Mammary microvascular endothelial cell (primary cell): ENCODE results near the genes TFPI2, GNGT1 and SGCE.

DNA sequence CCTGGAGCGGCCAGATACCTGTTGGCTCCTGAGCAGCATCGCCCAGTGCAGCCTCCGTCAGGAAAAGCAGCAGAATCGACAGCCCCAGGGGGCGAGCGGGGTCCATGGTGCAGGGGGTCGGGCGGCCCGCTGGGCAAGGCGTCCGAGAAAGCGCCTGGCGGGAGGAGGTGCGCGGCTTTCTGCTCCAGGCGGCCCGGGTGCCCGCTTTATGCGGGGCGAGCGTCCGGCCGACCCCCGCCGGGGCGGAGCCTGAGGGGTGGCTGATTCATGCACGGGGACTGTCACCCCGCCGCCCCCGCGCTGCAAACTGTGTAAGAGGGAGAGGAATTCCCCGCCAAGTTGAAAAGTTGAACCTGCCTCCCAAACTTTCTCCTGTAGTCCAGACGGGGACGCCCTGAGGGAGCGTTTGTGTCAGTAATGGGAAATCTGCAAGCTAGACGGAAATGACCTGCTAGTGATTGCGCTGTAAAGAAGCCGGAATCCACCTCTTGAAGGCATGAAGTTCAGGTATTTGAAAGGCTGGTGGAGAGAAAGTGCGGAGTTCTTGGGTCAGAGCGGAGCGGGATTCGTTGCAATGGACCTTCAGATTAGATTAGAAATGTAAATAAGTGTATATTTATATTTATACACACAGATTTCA is at the start of gene TFPI2:
Gene TFPI2 (minus strand): TSS at position 181 of the 640 bp plus-strand sequence.
- RAMPAGE, long total RNA = no peak

DNA sequence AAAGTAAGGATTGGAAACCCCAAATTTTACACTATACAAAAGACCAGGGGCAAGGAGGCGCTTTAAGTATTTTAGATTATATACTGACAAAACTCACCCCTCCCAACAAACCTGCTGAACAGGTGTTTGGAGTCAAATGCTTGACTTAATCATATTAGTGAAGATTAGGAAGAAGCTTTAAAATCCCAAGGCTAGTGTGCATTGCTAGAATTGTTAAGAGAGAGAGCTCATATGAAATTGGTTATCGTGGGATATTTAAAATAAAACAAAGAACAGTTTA is at the start of gene GNGT1:
Gene GNGT1 (plus strand): TSS at position 207 of the 280 bp plus-strand sequence.
- RAMPAGE, long total RNA = no peak

DNA sequence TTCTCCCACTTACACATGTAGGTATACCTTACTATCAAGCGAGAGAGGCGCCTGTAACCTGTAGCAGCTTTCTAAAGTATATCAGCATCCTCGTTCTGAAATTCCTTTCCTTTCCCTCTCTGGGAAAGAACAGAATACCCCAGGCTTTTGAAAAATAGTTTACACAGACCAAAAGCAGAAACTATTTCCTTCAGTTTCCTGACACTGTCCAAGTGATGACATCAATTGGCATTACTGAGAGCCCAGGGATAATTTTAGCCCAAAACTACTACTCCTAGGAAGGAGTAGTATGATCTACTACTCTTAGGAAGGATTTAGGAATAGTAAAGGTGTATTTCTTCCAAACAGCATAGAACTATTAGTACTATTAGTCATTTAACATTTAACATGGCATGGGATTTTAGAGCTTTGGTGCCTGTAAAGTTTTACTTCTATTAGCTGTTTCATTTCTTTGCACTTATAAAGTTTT is 6.1 kb downstream of the GNG11 start:
- RAMPAGE, long total RNA = no peak

DNA sequence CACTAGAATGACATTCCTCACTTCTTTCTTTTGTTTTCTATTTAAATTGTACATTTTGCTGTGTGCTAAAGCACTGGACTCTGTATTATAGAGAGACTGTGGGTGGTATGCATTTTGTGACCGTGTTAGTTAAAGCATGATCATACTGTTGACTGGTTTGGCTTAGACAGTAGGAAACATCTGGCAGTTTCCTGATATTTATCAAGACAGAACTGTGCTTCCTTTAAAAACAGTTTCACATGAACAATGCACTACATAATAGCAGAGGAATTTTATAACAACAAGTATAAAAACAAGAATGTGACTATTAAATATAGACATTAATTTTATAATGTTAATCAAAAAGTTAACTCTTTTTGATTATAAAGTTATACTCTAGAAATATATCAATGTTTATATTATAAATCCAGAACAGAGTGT is 23.2 kb downstream of the GNG11 start:
- RAMPAGE, long total RNA = no peak

DNA sequence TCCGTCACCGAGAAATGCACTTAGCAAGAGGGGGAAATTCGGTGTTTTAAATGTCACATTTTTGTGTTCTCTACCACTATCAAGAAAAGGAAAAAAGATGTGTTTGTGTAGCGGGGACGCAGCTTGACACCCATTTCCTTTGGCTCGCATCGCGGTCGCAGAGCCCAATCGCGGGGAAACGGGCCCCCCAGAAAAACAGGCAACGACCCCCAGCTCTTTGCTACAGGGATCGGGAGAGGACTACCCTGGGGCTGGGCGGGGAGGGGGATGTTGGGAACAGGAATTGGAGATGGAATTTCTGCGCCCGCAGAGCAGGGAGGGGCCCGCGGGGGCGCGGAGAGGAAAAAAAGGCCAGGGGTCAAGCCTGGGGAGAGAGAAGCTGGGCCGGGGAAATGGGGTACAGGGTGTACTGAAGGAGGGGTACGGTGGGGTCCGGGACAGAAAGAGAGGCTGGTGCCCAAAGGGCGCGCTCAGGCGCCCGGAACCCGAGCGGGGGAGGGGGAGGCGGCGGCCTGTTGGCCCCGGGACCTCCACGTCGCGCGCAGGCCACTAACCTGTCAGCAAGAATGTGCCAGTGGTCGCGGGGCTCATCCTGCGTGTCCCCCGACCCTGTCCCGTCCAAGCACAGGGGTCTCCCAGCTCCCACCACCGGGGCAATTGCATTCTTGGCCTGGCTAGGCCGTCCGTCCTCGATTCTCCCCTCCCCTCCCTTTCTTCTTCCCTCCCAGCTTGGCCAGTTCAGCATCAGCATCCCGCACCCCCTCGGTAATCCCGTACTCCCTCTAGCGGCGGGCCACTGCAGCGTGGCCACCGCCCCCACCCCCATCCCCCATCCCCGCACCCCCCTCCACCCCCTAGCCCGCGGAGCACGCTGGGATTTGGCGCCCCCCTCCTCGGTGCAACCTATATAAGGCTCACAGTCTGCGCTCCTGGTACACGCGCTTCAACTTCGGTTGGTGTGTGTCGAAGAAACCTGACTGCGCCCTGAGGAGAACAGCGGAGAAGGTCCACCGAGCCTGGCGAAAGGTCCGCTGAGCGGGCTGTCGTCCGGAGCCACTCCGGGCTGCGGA is at the start of gene SGCE:
Gene SGCE (minus strand): TSS at position 698 of the 1,070 bp plus-strand sequence.
- RAMPAGE, long total RNA = start-site peak on the minus strand centred at position 696 of the sequence, 22 bp wide, 203 and 124 reads in 2 replicates

DNA sequence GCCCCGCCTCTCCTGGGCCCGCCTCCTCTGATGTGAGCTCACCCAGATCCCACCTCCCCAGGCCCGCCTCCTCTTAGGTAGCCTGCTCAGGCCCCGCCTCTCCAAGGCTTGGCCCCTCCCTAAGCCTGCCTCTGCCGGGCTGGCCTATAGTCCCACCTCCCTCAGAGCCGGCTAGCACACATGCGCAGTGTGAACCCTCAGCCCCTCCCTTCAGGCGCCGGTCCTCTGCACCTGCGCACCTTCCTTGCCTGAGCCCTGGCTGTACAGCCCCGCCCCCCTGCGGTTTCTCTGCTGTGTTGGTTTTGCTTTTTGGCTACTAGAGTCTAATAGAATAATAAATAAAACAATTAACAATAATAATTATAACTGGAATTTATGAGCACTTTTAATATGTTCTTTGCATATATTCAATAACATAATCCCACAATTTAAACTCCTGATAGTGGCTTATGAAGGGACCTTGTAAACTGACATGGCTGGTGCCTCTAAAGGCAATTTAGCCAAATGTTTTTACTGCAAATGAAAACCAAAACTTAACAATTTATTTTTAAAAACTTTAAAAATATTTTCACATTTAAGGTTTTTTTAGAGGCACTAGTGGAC is 2.5 kb upstream of the SGCE start:
- RAMPAGE, long total RNA = no peak

DNA sequence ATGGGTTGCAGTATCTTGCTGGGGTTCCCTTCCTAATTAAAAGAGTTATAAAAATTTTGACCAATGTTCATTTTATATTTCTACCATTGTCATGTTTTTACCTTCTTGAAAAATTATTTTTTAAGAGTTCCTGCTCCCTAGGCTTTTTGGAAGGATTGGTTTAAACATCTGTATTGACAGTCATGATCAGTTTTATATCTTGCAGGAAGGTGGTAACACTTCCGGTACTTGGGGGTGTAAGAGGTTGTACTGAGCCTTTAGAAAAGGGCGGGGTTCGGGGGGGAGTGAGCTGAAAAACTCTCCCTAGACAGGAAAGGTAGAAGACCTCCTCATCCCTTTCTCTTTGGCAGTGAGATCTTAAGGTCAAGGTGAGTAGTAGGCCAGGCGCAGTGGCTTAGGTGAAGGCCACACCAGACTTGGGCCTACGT is 426 bp upstream of the PPP1R9A start:
- RAMPAGE, long total RNA = no peak

- RAMPAGE, long total RNA = no peak
These were observed 8.1 kb upstream of the PON3 start for GRCh38 chr7:95404279-95404661.

GRCh38 chr7:95511701-95512144 is 26.0 kb downstream of the ASB4 start:
- RAMPAGE, long total RNA = no peak

- RAMPAGE, long total RNA = no peak
These were observed 87.7 kb upstream of the PDK4 start for GRCh38 chr7:95683917-95684537.

- RAMPAGE, long total RNA = no peak
These were observed 207.7 kb downstream of the DYNC1I1 start for GRCh38 chr7:95979828-95980612.

DNA sequence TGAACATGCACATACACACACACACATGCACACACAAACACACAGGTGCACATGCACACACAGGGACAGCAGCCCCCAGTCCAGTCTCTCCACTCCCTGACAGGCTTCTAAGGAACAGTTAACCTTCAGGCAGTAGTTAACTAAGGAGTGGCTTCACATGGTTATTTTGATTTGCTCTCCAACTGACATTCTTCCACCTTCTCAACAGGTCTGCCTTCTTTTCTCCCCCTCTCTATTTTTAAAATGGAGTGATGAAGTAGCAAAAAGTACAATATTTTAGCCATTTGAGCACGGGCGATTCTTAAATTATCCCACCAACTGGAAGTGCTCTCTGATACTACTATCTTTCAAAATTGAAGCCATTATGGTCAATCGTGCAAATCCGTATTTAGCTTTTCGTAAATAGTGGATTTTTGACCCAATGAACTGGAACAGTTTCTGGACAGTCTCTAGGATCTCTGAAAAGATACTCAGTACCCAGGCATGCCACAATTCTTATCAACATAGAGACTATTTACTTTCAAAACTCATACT is 101.1 kb downstream of the SLC25A13 start:
- RAMPAGE, long total RNA = no peak

DNA sequence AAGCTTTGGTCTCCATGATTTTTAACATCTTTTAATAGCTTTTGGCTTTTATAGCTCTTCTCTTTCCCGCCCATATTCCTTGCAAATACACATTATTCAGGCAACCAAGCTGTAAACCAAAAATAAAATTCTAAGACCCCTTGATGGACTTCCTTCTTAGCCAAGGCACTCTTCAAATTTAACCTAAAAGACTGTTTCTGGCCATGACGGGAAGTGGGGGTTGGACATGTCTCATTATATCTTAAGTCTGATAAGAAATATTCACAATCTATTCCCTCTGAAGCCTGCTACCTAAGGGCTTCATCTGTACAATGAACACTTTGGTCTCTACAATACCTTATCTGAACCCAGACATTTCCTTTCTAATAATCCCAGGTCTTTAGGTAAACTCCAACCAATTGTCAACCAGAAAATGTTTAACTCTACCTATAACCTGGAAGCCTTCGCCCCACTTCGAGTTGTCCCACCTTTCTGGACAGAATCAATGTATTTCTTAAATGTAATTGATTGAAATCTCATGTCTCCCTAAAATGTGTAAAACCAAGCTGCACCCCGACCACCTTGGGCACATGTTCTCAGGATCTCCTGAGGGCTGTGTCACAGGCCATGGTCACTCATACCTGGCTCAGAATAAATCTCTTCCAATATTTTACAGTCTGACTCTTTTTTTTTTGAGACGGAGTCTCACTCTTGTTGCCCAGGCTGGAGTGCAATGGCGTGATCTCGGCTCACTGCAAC is 79.4 kb downstream of the SLC25A13 start:
- RAMPAGE, long total RNA = no peak

- RAMPAGE, long total RNA = no peak
These were observed 51.1 kb downstream of the SLC25A13 start for GRCh38 chr7:96270636-96271282.

DNA sequence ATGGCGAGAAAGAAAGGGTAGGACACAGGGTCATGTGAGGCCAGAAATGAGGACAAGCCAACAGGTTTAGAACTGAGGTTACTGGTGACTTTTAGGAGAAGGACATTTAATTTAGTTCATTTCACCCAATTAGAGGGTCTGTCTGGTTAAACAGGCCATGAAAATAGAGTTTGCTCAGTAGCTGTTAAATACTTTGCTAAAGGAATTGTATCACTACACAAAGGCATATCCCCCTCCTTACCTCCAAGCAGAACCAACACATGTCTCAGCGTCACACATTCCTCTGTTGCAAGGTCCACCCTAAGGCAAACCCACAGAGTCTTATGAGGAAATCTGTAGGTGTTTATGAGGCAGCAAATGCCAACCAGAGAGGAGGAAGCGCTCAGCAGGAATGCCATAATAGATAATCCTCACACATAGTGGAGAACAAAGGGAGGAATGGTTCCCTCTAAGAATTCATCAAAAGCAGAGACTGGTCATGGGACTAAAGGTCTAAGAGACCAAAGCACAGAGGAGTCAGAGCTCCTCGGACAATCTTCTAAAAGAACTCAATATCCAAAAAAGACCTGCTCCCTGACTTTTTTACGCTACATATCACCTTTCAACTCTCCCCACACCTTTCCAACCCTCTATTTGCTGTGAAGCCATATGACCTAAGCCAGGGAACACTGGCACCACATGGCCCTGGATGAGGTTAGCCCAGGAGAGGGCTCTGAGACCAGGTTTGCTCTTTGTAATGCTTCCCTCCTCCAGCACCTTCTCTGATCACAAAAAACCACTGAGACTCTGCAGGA is 7.4 kb downstream of the SLC25A13 start:
- RAMPAGE, long total RNA = no peak

DNA sequence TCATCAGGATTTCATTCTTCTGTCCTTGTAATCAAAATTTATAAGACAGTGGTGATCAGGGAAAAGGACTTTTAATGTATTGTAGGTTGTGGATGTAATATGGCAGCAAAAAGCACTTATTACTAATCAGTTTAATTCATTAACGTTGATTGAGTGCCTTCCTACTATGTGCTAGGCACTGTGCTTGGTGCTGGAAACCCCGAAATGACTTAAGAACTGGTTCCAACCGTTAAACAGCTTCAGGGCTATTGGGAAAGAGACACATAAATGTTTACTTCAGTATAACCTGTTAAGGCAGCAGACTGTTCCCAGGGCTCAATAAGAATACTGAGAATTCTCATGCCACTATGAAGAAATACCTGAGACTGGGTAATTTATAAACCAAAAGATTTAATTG is 915 bp upstream of the SLC25A13 start:
- RAMPAGE, long total RNA = no peak

GRCh38 chr7:96377326-96377650 is 55.4 kb upstream of the SLC25A13 start:
- RAMPAGE, long total RNA = no peak

DNA sequence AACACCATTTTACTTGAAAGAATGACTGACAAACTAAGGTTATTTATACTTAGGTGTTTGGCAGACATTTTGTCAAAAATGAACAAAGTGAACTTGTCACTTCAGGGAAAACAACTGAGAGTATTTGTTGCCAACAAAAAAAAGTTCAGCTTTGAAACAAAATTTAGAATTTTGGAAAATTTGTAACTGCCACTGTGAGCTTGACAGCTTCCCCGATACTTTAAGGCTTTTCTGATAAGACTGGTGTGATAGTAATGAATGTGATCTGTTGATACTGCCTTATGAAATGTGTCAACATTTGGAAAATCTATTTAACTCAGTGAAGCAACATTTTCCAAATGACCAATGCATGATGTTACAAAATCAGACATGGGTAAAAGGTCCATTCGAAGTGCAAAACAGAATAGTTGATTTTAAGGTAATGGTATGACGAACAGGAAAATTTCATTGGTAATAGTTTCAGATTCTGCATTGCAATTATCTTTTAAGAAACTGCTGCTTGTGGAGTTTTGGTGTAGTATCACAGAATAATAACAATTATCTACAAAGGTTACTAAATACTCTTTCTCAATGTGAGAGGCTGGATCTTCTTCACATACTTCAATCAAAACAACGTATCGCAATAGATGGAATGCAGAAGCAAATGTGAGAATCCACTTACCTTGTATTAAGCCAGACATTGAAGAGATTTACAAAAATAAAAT is 175.4 kb downstream of the SEM1 start:
- RAMPAGE, long total RNA = no peak

- RAMPAGE, long total RNA = no peak
These were observed 8.6 kb downstream of the DLX5 start for GRCh38 chr7:97015917-97016590.

GRCh38 chr7:97232672-97233002 is 115.1 kb downstream of the SDHAF3 start:
- RAMPAGE, long total RNA = no peak